Astrocyte (in vitro differentiated cells and primary cell): ENCODE measurements around the genes PTPRS, ZNRF4, LONP1 and CATSPERD.

DNA sequence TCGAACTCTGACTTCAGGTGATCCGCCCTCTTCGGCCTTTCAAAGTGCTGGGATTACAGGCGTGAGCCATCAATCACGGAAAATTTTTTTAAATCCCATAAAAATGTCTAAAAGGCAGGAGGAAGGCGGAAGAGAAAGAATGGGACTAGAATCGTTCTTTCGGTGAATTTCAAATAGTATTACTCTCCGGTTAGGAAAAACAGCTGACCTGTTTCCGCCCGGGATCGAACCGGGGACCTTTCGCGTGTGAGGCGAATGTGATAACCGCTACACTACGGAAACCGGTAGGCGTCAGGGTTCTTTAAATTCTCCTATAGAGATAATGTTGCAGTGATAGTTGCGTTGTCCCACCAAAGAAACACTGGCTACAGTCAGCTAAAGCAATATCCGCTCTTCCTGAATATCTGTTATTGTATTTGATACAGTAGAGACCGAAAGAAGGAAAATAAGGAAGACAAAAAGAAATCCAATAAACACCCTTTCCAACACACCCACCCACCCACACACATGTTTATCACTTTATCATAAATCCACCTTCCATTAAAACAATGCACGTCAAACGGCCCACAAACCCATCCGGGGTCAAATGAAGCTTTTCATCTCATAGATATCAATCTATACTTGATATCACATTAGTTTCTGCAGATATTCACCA lies 911 bp upstream of the DPP9 start:
- PRO-cap = unidirectional peak, minus-strand start at position 282 of the sequence
- RRBS, 2 experiments = no CpG with 5 or more reads among the region's 26 CpGs

DNA sequence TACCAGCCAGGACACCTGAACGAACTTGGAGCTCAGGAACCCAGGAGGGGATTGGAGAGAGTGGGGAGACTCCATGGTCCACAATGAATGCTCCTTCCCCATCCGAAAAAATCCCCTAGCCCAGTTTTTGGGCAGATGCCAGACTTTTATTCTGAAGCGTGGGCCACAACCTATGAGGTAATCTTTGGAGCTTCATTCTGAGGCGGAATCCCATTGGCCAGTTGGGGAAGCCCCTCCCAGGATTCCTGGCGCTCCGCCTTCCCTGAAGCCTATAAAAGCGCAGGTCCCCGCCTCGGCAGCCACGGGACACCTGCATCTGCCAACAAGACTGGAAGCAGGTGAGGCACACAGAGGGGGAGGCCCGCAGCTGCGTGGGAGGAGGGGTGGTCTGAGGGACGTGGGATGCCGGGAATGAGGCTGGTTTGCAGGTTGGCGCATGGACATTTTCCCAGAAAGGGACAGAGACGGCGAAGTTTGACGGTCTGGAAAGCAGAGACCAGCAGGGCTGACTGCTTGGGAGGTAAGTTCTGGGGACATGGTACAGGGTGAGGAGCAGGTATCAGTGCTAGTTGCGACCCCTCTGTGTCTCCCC lies 22.6 kb upstream of the FEM1A start:
- PRO-cap = no peak
- RRBS, 2 experiments = no CpG with 5 or more reads among the region's 19 CpGs

DNA sequence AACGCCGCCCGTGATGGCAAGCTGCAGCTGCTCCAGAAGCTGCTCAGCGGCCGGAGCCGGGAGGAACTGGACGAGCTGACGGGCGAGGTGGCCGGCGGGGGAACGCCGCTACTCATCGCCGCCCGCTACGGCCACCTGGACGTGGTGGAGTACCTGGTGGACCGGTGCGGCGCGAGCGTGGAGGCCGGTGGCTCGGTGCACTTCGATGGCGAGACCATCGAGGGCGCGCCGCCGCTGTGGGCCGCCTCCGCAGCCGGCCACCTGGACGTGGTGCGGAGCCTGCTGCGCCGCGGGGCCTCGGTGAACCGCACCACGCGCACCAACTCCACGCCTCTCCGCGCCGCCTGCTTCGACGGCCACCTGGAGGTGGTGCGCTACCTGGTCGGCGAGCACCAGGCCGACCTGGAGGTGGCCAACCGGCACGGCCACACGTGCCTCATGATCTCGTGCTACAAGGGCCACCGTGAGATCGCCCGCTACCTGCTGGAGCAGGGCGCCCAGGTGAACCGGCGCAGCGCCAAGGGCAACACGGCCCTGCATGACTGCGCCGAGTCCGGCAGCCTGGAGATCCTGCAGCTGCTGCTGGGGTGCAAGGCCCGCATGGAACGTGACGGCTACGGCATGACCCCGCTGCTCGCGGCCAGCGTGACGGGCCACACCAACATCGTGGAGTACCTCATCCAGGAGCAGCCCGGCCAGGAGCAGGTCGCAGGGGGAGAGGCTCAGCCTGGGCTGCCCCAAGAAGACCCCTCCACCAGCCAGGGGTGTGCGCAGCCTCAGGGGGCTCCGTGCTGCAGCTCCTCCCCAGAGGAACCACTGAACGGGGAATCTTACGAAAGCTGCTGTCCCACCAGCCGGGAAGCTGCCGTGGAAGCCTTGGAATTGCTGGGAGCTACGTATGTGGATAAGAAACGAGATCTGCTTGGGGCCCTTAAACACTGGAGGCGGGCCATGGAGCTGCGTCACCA lies 629 bp downstream of the FEM1A start:
- PRO-cap = bidirectional peak, plus-strand start at position 472 of the sequence, minus-strand start at position 272 of the sequence
- RRBS, 2 experiments = 1 to 3% methylated on average over 14 of the region's 91 CpGs

DNA sequence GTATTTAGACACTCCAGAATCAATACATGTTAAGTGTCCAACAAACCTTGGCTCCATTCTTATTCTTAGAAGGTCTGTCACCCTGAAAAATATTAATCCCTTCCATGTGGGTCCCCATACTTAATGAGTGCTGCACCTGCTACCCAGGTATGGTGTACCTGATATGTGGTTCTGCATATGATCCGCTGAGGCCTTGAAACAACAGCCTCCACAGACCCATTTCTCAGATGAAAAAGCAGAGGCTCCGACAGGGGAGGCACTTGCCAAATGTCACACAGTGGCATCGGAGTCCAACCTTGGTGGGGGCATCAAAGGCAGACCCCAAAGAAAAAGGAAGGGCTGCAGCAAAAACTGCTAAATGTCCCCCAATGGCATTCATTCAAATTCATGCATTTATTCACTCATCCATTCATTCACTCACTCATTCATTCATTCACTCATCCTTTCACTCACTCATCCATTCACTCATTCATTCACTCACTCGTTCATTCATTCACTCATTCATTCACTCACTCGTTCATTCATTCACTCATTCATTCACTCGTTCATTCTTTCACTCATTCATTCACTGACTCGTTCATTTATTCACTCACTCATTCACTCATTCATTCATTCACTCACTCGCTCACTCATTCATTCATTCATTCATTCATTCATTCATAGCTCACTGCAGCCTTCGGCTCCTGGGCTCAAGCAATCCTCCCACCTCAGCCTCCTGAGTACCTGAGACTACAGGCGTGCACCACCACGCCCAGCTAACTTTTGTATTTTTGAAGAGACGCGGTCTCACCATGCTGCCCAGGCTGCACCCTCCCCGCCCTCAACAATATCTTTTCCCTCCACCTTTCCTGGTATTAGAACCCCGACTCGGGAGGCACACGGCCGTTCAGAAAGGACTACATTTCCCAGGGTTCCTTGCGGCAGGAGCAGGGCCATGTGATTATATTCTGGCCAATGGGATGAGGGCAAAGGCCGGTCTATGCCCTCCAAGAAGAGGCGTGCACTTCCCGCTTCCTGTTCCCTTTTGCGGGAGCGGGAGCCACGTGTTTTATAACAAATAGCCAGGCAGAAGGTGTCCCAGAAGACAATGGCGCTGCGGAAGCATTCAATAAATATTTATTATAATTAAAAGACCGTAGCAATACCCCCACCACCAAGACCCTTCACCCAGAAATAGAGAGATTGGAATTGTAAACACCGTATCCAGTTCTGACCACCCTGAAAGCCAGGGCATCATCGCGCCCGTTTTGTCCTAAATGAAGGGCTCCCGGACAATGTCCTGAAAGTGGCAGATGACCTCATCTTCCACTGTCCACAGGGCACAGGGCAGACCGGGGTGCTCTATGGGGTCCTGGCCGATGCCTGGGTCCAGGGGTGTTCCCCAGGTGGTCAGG lies 16.2 kb downstream of the TICAM1 start:
- PRO-cap = no peak
- RRBS, 2 experiments = 89% methylated on average over 2 of the region's 35 CpGs

GRCh38 chr19:4838108-4838635 lies 6.7 kb upstream of the TICAM1 start:
- PRO-cap = no peak
- RRBS, 2 experiments = no CpG with 5 or more reads among the region's 5 CpGs

DNA sequence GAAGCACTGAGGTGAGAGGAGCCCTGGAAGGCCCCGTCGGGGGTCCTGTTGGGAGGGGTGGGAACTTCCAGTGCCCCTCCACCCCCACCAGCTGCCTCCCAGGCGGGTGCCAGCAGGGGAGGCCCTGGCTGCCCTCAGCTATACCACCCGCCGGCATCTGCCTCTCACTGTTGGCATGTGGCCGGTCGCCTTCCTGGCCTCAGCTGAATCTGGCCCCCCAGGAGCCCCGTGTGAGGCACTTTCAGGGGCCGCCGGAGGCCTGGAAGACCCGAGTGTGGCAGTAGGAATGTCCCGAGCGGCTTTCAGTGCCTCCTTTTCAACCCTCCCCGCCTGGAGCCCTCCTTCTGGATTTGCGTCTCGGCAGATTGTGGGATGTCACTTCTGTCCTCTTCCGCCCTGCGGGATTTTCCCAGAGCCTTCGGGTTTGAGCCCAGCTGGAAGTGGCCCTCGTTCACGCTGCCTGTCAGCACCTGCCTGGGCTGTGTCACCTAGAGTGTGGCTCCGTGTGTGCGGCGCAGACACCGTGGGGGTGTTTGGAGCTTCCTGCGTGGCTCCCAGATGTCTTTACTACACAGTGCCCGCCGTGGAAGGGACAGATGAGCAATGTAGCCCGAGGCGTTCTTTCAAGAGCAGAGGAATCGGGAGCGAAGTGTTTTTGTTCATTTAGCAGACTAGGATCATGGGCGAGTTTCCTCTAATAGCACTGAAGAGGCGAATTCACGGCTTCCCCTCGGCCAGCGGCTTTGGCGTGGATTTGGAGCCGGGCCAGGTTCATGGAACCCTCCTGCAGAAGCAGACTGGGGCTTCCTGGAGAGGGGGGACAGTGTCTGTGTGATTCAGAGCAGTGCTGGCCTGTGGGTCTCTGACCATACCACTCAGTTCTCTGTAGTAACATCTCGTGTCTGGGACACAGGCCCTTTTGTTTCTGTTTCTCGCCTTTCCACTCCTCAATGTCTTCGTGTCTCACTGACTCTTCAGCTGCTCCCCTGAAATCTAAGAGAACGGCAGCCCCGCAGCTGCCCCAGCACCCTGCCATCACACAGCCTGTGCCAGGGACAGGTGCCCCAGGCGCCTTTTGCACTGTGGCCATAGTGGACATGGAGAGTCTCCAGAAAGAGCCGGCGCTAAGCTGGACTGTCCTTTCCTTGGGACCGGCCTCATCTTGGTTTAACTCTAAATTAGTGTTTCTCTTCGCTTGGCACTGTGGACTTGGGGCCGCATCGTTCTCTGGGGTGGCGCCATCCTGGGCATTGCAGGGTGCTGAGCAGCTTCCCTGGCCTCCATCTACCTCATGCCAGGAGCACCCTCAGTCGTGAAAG lies 68.0 kb downstream of the KDM4B start:
- PRO-cap = no peak
- RRBS, 2 experiments = 6 to 24% methylated on average over 5 of the region's 53 CpGs

DNA sequence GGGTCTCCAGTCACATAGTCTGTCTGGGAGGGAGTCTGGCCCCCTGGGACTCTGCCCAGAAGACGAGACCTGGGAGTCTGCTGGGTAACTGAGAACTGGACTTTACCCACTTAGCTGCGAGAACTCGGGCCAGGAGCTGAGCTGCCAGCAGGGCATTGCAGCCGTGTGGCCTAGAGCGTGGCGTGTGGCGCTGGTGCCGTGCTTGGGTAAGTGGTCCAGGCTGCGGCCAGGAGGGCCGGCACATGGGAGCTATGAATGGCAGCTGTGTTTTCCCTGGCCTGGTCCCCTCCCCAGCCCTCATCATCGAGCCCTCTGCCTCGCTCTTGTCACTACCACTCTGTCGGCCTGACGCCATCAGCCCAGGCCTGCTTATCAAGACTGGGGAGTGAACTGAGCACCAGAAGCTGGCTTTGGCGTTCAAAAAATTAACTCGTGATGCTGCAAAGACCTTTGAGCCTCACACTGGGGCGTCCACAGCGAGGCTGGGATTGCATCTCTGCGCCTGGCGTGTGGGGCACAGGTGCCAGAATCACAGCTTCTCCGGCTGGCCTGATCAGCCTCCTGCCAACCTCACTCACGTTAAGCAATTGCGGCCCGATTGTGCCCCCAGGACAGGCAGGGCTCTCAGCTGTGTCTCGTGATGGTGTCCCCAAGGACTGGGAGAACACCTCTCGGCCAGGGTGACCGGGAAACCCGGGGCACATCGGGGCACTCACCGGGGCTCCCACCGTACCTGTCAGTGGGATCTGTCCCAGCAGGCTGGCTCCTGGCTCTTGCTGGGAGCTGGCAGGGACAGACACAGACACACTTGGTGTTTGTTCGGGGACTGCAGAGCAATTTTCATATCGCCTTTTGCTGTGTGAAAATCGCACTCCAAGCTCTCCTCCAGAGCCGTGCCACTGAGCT lies 85.9 kb downstream of the KDM4B start:
- PRO-cap = no peak
- RRBS, 2 experiments = no CpG with 5 or more reads among the region's 35 CpGs

DNA sequence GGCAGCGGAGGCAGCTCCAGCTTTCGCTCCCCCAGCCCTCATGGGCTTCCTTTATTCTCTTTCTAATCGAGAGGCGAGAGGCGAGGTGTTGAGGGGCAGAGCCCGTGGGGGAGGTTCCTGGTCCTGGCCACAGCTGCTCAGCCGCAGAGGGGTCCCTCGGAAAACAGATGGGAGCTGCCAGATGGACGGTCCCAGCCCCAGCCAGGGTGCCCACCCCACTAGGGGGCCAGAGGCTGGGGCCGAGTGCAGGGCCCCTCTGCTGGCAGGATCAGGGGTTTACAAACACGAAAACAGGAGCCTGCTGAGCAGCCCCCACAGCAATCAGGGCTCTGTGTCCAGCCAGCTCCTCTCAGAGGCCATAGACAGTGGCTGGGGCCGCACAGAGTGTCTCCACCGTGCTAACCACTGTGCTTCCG lies 182.0 kb downstream of the KDM4B start:
- PRO-cap = no peak
- RRBS, 2 experiments = no CpG with 5 or more reads among the region's 14 CpGs

- PRO-cap = no peak
- RRBS, 2 experiments = 72 to 77% methylated on average over 6 of the region's 15 CpGs
Observed at GRCh38 chr19:5152930-5153379, 184.0 kb downstream of the KDM4B start.

DNA sequence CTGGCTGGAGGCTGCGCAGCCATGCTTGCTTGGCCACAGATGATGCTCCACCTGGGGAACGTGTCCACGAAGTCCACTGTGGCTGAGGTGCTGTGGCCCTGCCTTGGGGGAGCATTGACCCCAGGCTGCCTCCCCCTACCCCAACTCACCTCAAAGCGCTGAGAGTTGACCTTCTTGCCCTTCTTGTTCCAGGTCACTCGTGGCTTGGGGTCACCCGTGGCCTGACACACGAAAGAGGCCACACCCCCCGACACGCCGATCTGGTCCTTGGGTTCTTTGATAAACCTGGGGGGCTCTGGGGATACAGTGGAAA lies 66.6 kb downstream of the PTPRS start:
- PRO-cap = no peak
- RRBS, 2 experiments = no CpG with 5 or more reads among the region's 10 CpGs

DNA sequence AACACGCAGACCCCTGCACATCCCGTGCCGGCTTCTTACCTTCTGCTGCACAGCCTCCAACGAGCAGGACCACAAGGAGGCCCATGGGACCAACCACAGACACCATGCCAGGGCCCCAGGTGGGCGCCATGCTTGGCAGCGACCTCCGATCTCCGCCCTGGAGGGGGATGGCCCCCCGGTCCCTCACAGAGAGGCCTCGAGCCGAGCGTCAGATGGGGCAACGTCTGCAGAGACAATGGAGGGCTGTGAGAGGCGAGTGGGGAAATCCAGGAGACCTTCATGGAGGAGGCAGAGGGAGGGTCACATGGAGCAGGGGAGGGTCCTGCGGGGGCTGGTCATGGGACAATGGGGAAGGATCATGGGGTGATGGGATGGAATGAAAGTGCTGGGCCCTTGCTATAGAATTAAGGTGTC lies 54.6 kb downstream of the PTPRS start:
- PRO-cap = no peak
- RRBS, 2 experiments = no CpG with 5 or more reads among the region's 15 CpGs

GRCh38 chr19:5339941-5341293 lies at the start of gene PTPRS:
PTPRS (minus strand) TSS chr19:5340812.
- PRO-cap = unidirectional peak, minus-strand start at chr19:5340812
- RRBS, 2 experiments = 2% methylated on average over 81 to 93 of the region's 152 CpGs

- PRO-cap = no peak
- RRBS, 2 experiments = no CpG with 5 or more reads among the region's 47 CpGs
Observed at GRCh38 chr19:5435996-5437010, 18.9 kb upstream of the ZNRF4 start.

DNA sequence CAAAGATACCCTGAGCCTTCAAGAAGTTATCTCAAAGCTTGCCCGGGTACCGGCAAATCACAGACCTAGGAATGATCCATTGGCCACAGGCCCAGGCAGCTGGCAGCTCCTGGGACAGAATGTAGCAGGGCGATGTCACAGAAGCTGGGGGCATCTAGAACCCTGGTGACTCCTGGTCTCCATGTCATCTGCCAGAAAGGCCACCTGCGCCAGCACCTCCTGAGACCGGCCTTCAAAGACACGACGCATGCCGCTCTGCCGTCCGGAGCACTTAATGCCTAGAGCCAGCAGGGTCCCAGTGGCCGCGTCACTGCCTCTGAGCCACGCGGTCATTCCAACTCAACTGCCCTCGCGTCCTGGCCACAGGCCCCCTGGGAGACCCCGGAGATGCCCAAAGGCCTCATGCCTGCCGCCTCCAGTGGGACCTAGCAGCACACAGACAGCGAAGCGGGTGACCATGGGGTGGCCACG lies at the start of gene ZNRF4:
ZNRF4 (plus strand) TSS at position 173 of the 471 bp plus-strand sequence.
- PRO-cap = no peak
- RRBS, 2 experiments = 78 to 90% methylated on average over 4 to 9 of the region's 21 CpGs

GRCh38 chr19:5584664-5584863 lies 38.0 kb downstream of the SAFB2 start:
- PRO-cap = no peak
- RRBS, 2 experiments = no CpG with 5 or more reads among the region's 5 CpGs

- PRO-cap = no peak
- RRBS, 2 experiments = no CpG with 5 or more reads among the region's 13 CpGs
Observed at GRCh38 chr19:5679732-5680046, 627 bp downstream of the MICOS13 start.

DNA sequence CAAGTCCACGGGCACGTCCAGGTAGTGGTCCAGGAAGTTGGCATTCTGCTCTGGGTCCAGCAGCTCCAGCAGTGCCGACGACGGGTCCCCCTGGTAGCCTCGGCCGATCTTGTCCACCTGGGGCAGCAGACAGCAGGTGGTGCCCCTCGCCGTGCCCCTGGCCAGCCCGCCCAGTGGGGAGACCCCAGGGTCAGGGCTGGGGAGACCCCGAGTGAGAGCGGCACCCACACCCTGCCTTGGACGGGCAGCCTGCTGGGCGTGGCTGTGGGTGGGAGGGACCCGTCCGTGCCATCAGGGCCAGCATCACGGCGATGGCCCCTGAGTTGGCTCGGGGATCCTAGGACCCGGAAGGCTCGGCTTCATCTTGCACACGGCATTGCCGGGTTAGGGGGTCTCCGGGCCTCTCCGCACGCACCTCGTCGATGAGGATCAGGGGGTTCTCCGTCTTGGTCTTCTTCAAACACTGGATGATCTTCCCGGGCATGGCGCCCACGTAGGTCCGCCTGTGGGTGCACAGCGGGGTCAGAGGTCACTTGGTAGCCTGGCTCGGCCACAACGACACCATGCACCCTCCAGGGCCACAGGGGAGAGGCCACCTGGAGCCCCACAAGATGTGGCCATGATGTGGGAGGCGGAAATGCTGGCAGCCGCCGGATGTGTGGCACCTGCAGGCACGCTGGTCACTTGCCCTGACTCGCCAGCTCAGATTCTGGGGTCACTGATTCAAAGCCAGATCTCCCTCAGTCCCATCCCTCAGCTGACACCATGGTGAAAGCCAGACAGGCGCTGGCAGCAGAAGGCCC lies 6.4 kb downstream of the RPL36 start:
- PRO-cap = no peak
- RRBS, 2 experiments = 93 to 96% methylated on average over 9 to 10 of the region's 42 CpGs

DNA sequence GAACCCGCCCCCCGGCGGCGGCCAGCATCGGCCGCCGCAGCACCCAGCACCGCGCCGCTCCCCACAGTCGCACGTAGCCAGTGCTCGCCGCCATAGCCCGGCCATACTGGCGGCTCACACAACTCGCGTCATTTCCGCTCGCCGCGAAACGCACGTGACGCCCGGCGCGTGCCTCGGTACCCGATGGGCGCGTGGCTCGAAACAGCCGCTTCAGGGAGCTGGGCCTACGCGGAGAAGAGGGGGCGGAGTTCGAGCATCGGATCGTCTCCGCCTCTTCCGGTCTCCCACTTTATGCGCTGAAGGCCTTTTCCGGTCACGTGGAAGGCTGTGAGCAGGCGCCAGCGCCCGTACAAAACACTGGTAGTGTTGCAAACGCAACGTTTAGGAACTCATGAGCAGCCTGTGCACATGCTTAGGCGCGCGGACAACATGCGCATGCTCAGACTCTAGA lies at the start of gene LONP1:
LONP1 (minus strand) TSS at position 108 of the 451 bp plus-strand sequence.
- PRO-cap = bidirectional peak, plus-strand start at position 316 of the sequence, minus-strand start at position 82 of the sequence
- RRBS, 2 experiments = under 1 to 2% methylated on average over 22 to 35 of the region's 54 CpGs

- PRO-cap = no peak
- RRBS, 2 experiments = 1 to 4% methylated on average over 10 of the region's 33 CpGs
Observed at GRCh38 chr19:5720490-5720877, at the start of gene CATSPERD. CATSPERD (plus strand) TSS chr19:5720637.

DNA sequence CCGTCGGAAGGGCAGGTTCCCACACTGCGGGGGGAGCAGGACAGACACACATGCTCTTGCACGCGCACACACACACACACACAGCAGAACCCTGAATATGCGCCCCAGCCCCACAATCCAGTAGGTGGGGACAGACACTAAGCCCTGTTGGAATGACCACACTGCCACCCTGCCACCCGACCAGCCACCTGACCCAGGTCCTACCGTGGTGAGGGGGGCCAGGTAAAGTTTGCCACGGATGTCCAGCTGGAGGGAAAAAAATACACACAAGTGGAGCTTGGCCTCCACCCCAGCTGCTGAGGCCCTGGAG lies 2.9 kb downstream of the DUS3L start:
- PRO-cap = no peak
- RRBS, 2 experiments = no CpG with 5 or more reads among the region's 9 CpGs